ENCODE results near the genes ANKS6, COL15A1, SEC61B and ZNF189.

DNA sequence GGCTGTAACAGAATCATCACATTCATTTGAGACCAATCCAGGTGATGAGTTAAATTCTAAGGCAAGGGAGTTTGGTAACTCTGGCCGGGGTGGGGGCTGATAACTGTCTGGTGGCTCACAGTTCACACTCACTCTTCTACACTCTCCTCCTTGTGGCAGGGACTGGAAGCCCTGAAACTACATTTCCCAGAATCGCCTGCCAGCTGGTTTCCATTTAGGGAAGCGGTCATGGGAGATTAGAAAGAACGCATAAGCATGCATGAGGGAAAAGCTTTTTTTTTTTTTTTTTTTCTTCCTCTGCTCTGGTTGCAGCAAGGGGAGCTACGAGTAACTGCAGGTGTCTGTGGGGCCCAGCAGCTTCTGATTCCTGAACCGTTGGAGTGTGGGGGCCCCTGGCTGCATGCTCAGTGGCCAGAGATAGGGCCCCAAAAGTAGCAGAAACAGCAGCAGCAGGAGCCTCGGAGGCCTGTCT, 154.8 kb upstream of the TBC1D2 start:
- PRO-cap, result unidirectional peak, plus-strand start at position 326 of the sequence

GRCh38 chr9:98707118-98707505, 1.6 kb downstream of the GABBR2 start:
- PRO-cap, result no peak

DNA sequence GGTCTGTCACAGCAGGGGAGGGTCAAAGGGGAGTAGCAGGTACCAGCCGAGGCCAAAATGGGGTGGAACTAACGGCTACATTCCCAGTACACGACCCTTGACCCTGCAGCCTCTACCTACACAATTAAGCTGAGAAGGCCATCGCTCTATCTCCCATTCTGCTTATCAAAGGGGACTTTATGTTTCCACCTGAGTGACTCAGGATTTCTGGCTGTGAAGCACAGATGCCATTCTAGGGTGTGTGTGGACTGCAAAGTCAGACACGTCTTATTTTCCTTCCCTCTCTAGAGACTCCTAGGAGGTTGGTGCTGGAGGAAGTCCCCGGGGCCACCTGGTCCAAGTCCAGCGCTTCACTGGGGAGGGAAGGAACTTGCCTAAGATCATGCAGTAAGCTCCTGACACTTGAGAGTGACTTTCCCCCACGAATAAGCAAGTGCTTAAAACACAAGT, 14.4 kb downstream of the ANKS6 start:
- PRO-cap, result no peak

DNA sequence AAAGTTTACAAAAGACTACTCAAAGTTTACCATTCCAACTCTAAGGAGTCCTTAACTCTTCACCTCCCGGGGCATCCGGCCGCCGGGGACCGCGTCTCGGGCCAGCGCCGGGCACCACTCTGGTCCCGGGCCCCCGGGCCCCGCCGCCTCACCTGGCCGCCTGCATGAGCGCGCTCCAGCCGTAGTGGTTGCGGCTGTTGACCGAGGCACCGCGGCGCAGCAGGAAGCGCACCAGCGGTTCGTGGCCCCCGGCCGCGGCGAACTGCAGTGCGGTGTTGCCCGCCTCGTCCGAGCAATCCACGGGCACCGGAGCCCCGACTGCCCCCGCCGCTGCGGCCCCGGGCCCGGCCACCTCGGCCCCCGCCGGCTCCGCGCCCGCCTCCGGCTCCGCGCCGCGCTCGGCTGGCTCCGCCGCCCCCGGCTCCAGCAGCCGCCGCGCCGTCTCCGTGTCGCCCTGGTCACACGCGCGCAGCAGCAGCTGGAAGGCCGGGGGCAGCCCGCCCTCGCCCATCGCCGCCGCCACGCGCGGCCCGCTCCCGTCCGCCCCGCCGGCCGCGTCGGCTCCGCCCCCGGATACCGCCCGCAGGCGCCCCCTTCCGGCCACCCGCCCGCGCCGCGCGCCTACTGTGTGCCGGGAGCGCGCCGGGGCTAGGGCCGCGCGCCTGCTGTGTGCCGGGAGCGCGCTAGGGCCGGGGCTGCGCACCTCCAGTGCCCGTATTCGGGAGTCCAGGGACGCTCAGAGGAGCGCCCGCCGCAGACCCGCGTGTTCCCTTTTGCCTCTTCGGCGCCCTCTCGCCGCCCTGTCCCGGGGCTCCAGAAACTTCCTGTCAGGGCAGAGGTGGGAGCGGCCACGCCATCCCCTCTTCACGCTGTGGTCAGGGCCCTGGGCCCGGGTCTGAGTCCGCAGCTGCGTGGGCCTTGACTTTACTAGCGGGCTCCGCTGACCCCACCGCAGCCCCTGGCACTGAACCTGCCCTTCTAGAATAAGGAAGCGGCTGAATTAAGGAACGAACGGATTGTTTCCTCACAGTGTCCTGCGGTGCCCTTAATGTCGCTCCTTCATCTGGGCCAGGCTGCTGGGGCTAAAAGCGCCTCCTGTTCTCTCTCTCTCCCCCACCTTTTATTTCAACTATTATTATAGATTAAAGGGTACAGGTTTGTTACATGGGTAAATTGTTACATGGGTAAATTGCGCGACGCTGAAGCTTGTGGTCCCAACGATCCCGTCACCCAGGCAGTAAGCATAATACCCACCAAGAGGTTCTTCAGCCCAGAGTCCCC, at the start of gene ANKS6:
Gene ANKS6 (minus strand): TSS at position 575 of the 1,281 bp plus-strand sequence.
- PRO-cap, result bidirectional peak, plus-strand start at position 708 of the sequence, minus-strand start at position 575 of the sequence; unidirectional peak, minus-strand start at position 972 of the sequence

GRCh38 chr9:98943283-98944131, at the start of gene COL15A1:
Gene COL15A1, plus strand, starts transcription at chr9:98943907.
- PRO-cap, result unidirectional peak, plus-strand start at chr9:98943718

DNA sequence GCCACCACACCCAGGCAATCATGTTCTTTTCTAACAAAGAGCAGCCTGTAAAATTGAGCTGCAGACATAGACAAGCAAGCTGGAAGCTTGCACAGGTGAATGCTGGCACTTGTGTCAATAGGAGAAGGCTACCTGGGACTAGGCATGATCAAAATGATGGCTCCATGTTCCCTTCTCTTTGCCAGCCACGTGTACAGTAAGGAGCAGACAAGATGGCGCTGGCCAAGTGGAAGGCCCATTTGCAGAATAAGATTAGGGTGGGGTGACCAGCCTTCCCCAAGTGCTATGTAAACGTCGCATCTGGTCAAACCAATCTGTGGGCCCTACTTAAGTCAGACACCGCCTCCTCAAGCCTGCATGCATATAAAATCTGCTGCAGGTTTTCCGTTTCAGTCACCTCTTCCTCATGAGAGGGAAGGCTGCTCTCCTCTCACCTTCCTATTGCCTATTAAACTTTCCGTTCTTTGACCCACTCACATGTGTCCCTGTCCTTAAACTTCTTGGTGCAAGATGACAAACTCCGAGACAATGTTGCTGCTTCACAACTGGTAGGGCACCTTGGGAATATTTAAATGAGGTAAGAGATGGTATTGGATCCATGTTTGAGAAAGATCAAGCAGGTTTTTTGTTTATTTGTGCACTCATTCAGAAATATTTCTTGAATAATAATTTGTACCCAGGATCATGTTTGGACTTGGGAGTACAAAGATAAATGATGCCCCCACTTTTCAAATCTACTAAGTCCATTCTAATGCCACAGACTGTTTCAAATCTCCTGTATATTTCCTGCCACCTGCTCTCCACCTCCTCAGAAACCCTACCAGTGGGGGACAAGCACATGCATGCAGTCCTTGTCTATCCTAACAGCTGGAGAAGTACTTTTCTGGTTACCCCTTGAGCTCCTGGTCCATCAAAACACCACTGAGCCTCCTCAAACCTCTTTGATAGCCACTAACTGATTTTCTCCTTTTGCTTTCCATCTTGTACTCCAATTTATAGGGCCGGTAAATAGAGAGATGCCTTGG, 30.6 kb upstream of the TGFBR1 start:
- PRO-cap, result no peak

- PRO-cap, result no peak
Observed at GRCh38 chr9:99149134-99149765, 44.3 kb downstream of the TGFBR1 start.

DNA sequence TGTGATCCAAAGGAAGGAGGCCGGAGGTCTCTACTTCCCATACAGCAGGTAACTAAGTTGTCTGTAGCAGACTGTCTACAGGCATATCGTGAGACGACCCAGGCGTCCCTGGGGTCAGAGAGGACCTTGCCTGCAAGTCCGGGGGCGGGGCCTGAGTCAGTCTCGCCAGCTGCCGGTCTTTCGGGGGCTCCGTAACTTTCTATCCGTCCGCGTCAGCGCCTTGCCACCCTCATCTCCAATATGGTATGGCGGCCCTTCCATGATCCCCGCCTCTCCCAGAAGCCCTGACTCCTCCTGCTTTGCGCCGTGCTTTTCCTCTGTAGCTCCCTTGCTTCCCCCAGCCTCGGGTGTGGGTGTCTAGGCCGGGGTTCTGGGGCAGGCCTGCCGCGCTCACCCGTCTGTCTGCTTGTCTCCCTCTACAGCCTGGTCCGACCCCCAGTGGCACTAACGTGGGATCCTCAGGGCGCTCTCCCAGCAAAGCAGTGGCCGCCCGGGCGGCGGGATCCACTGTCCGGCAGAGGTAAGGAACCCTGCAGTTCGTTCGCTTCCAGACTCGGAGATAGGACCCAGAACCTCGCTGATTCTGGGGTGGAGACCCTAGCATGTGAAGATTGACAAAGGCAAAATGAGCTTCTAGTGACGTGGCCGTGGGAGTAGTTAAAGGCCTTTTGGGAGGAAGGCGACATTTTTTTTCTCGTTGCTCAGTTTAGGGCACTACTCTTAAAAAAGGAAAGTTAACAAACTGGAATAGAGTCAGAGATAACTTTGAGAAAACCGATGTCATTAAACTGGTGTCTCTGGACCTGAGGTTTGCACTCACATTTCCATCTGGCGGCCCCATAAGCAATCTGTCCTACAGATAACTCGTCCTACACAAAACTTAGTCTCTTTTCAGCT, at the start of gene SEC61B:
Gene SEC61B (plus strand): TSS at position 159 of the 897 bp plus-strand sequence.
- PRO-cap, result bidirectional peak, plus-strand start at position 192 of the sequence, minus-strand start at position 247 of the sequence; bidirectional peak, plus-strand start at position 477 of the sequence, minus-strand start at position 413 of the sequence; unidirectional peak, minus-strand start at position 606 of the sequence

DNA sequence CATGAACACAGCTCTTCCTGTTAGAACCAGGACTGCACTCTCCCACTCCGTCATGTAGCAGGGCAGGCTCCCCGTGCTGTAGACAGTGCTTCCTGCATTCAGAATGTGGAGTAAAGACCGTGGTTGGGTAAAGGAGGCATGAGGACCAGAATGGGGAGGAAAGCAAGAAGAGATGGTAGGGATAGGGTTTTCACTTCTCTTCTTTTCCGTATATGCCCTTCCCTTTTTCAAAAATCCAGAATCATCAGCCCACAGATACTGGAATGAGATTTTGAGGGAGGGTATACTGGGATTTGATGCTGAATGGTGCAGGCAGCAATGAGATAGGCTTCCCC, 4.1 kb downstream of the SEC61B start:
- PRO-cap, result no peak

DNA sequence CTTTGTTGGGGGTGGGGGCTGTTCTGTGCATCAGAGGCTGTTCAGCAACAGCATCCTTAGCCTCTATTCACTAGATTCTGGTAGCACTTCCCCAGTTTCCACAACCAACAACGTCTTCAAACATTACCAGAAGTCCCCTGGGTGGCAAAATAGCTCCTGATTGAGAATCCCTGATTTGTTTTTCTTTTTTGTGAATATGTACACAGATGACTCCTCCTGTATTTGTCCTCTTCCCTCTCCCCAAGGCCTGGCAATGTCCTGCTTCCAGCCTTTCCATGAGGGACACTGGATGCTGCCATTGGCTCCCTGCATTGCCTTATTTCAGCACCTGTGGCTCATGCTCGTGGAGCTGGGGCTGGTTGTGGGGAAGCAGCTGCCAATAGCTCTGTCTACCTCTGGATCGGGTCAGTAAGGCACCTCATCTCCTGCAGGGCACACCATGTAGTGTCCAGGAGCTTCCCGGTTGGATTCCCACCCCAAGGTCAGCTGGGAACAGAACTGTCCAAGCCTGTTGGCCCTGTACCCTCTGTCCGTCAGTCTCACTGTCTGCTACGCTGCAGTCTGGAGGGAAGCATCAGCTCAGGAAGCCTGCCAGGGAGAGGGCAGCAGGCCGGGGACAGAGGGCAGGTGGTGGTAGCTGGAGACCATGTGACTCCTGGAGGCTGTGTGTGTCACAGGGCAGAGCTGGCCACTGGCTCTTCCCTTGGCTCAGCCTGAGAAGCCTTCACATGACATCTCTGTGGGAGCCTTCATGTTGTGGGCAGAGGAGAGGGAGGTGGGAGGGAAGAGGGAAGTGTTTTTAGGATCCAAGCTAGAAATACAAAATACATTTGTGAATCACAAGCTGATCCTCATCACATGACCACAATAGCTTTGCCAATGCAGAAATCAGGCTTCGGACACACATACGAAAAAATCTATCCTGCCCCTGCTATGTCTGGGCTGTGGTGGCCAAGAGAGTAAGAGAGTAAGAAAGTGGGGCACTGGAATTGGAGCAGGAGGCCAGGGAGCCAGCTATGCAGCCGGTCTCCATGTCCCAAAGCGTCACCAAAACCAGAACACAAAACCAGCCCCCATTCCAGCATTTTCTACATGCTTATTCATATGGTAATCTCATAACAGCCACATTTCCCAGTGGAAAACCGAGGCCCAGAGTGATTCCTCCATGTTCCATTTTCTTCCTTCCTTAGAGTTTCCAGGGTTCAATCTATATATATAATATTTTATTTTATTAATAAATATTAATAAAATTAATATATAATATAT, 134.5 kb downstream of the SEC61B start:
- PRO-cap, result no peak

GRCh38 chr9:99866449-99866749, 40.1 kb upstream of the STX17 start:
- PRO-cap, result no peak

- PRO-cap, result no peak
Observed at GRCh38 chr9:100180022-100180672, 81.1 kb downstream of the INVS start.

DNA sequence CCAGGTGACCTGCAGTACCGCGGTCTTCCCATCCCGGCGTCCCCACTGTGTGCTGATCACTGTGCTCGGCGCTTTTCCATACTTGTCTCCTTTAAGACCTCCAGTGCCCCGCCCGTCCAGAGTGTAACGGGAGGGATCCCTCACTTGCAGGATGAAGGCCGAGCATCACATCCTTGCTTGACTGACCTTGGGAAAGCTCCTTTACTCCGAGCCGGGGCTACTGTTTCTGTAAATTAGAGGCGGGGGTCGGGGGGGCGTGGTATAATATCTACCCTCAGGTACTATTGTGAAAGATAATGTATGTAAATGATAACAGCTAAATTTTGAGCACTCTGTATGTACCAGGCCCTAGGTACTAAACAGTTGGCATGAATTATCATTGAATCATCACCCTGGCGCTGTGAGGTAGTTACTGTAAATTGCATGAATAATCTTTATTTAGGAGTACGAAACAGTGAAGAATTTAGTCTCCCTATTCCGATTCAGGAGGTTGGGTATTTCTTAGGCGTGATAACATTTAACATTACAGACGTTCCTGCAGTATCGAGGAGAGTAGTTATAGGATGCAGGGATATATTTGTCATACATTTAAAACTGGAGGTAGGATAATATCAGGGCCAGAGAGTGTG, 871 bp downstream of the MSANTD3 start:
- PRO-cap, result bidirectional peak, plus-strand start at position 122 of the sequence, minus-strand start at position 49 of the sequence

DNA sequence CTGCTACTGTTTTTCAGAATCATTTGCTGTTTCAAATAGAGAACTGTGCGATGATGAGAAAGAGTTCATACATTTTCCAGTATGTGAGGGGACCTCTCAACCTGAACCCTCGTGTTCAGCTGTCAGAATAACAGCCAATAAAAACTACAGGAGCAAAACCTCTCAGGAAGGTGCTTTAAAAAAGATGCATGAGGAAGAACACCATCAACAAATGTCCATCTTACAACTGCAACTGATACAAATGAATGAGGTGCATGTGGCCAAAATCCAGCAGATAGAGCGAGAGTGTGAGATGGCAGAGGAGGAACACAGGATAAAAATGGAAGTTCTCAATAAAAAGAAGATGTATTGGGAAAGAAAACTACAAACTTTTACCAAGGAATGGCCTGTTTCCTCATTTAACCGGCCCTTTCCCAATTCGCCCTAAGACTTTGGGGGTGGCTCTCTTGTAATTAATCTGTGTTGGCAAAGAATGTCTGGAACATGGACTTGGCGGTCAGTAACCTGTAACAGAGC, 22.4 kb upstream of the TMEFF1 start:
- PRO-cap, result no peak

GRCh38 chr9:101372411-101372641, 12.5 kb downstream of the BAAT start:
- PRO-cap, result no peak

- PRO-cap, result no peak
Observed at GRCh38 chr9:101376488-101377208, 8.2 kb downstream of the BAAT start.

- PRO-cap, result bidirectional peak, plus-strand start at chr9:101398873, minus-strand start at chr9:101398599
Observed at GRCh38 chr9:101398479-101399376, at the start of gene ZNF189. Gene ZNF189, plus strand, starts transcription at chr9:101398851.

GRCh38 chr9:101605296-101605971, 10.7 kb upstream of the PPP3R2 start:
- PRO-cap, result no peak

GRCh38 chr9:101704908-101705822, 33.3 kb downstream of the GRIN3A start:
- PRO-cap, result unidirectional peak, minus-strand start at chr9:101705609

GRCh38 chr9:101723426-101723792, 15.0 kb downstream of the GRIN3A start:
- PRO-cap, result no peak